Heart (tissue), 3 donors: Measurements from ENCODE around the gene UNC79.

GRCh38 chr14:93186537-93186924, 1.4 kb downstream of the LYSET start:
- RAMPAGE, long total RNA, 2 experiments, result no peak in any of the 2 experiments

DNA sequence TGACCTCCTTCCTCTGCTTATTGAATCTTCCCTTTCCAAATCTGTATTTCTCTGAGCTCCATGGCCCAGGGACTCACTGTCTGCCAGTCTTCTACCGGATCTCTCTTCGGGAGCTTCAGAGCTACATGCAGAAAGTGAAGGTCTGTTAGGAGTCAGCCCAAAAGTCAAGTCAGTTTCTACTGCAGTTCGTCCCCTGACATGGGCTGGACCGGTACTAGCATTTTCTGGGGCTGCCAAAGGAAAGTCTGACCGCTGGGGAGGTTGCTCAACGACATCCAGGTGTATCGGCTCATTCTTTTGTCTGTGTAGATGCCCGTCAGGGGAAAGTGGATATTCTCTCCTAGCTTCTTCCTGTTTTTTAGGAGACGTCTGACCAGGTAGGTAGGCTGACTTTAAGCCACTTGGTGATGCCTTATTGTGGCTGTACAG, 35.3 kb downstream of the UBR7 start:
- RAMPAGE, long total RNA, 2 experiments, result no peak in any of the 2 experiments

GRCh38 chr14:93286288-93286824, 46.5 kb downstream of the BTBD7 start:
- RAMPAGE, long total RNA, 2 experiments, result no peak in any of the 2 experiments

- RAMPAGE, long total RNA, 2 experiments, result no peak in any of the 2 experiments
Observed at GRCh38 chr14:93347258-93347935, 415 bp downstream of the COX8C start.

- RAMPAGE, long total RNA, 2 experiments, result no peak in any of the 2 experiments
Observed at GRCh38 chr14:93430107-93431055, at the start of gene UNC79. Gene UNC79 (plus strand): TSS chr14:93430939.

GRCh38 chr14:93431341-93431632, 548 bp downstream of the UNC79 start:
- RAMPAGE, long total RNA, 2 experiments, result no peak in any of the 2 experiments

- RAMPAGE, long total RNA, 2 experiments, result no peak in any of the 2 experiments
Observed at GRCh38 chr14:93939294-93940056, 12.3 kb downstream of the FAM181A start.

DNA sequence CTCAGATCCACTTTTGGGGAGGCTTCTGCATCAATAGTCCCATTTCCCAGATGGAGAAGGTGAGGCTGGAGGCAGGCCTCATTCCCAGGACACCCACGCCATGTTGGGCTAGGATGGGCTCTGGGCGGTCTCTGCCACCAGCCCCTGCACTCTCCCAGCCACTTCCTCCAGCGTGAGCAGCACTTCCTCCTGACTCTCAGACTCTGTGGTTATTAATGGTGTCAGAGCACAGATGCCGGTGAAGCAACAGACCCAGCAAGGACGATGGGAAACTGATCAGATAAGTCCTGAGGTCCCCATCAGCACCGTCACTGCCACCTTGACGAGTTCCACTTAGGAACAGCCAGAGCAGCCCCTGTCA, 21.2 kb downstream of the ASB2 start:
- RAMPAGE, long total RNA, 2 experiments, result no peak in any of the 2 experiments

GRCh38 chr14:94042489-94042882, 16.3 kb downstream of the OTUB2 start:
- RAMPAGE, long total RNA, 2 experiments, result no peak in any of the 2 experiments

DNA sequence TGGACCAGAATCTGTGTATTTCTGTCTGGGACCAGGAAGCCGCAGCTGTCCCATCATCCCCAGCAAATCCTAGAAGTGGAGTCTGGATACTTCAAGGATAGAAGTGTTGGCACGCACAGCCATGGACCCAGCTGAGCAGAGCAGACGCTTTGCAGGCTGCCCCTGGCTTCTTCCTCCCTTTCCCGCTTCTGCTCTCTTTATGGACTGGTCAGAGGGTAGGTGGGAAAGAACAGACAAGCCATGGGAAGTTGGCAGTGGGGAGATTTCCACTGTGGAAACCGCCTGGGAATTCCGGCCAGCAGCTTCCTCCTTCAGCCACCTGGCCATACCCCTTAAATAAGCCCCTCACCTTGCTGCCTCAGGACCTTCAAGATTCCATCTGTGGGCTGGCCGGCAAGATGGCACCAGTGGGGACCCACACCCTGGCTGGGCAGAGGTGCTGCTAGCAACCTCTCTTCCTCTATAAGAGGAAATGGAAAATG, 20.6 kb downstream of the OTUB2 start:
- RAMPAGE, long total RNA, 2 experiments, result no peak in any of the 2 experiments

GRCh38 chr14:94054719-94055759, 26.0 kb downstream of the DDX24 start:
- RAMPAGE, long total RNA, 2 experiments, result no peak in any of the 2 experiments

DNA sequence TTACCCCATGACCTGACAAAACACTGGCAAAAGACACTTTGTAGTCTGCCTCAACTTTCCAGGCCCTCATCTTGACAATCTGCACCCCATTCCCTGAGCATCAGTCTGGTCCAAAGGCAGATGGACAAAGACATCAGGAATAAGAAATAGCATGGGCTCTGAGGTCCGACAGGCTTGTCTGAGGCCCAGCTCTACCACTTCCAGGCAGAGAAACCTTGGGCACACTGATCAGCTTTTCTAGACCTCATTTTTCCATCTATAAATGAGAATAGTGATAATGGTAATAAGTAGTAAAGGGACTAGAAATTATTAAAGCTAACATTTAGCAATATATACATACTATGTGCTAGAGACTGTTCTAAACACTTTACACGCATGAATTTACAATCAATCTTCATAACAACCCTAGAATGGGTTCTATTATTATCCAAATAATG, 21.8 kb downstream of the DDX24 start:
- RAMPAGE, long total RNA, 2 experiments, result no peak in any of the 2 experiments

- RAMPAGE, long total RNA, 2 experiments, result no peak in any of the 2 experiments
Observed at GRCh38 chr14:94077478-94078200, 3.4 kb downstream of the DDX24 start.

DNA sequence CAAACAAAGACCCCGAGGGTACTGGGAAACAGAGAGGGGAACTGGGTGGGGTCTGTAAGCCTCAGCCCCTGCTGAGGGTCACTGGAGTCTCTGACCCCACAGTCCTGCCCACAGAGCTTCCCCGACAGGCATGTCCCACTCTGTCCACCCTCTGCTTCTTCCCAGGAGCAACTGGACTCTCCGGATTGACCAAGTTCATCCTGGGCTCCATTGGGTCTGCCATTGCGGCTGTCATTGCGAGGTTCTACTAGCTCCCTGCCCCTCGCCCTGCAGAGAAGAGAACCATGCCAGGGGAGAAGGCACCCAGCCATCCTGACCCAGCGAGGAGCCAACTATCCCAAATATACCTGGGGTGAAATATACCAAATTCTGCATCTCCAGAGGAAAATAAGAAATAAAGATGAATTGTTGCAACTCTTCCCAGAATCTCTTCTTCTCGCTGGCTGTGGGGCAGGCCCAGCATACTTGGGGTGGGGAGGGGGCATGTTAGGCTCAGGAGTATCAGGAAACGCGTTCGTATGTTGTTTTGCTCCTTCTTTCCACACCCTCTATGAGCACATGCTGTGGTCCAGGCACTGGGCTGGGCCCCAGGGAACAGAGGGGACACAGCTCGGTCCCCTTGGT, 13.0 kb downstream of the IFI27L2 start:
- RAMPAGE, long total RNA, 2 experiments, result no peak in any of the 2 experiments

DNA sequence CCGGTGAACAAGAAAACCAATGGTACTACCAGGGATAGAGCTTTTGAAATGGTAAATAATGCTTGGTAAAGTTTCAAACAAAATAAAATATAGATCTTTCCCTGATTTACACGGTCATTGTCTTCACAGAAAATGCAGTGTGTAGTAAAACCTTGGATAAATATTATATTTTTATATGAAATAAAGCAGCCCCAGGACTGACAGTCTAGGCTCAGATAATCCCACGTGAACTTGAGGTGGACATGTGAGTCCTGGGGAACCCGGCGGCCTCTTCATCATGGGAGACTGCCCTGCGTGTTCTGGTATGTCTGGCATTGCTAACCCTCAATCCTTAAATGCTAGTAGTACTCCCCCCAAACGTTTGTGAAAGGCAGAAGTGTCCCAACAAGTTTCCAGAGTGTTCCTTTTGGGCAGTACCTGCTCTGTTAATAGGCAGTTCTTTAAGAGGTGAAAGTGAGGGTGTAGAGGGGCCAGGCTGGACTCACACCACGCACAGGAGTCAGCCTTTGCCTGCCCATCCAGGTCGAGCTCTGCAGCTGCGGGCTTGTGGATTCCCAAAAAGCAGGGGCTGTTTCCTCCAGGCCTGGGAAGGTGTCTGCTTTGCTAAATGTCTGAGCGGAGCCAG, 1.1 kb upstream of the SERPINA10 start:
- RAMPAGE, long total RNA, 2 experiments, result no peak in any of the 2 experiments

- RAMPAGE, long total RNA, 2 experiments, result no peak in any of the 2 experiments
Observed at GRCh38 chr14:94305743-94306462, 12.8 kb upstream of the SERPINA10 start.

DNA sequence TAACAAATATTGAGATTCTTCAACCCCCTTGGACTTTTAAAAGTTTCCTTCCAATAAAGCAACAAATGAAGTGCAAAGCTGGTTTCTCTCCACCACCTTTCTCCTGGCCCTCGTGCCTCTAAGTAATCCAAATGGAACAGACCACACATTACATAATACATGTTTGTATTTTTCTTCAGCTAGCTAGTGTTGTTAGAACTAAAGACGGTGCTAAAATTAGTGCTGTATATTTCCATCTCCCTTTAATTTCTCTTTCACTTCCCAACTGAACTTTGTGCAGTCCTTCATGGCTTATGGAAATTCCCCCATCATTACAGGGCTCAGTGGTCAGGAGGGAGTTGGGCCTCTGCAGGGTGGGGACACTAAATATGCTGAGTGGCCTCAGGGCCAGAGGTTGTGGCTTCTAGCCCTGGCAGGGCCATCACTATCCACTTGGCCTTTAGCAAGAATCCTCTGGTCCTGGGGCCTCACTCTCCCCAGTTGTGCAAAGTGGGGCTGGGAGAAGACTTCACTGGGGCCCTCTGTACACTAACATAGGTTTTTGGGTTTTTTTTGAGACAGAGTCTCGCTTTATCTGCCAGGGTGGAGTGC, 3.5 kb downstream of the SERPINA1 start:
- RAMPAGE, long total RNA, 2 experiments, result no peak in any of the 2 experiments

GRCh38 chr14:94481665-94482297, 5.8 kb upstream of the SERPINA9 start:
- RAMPAGE, long total RNA, 2 experiments, result no peak in any of the 2 experiments

DNA sequence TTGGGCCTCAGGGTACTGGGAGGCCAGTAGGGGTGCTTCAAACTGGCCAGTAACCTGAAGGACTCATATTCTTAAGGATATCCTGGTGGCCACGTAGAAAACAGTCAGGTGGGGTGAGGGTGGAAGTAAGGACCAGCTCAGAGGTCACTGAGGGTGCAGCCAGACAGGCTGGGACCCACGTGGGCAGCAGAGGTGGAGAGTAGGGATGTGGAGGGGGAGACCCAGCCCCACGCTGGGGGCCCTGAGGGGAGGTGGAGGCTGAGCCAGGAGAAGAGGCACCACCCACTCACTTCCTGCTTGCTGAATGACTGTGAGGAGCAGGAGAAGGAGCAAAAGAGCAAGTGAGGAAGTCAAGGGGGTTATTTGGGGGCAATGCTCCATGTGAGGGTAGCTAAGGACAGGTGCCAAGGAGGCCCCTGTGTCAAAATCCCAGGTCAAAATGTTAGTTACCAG, 12.5 kb upstream of the SERPINA3 start:
- RAMPAGE, long total RNA, 2 experiments, result no peak in any of the 2 experiments

- RAMPAGE, long total RNA, 2 experiments, result no peak in any of the 2 experiments
Observed at GRCh38 chr14:94618845-94619729, 6.9 kb downstream of the SERPINA3 start.